Daoy (cell line): ENCODE measurements around the genes PPP1R14A and YIF1B.

GRCh38 chr19:37865116-37865512, 41.3 kb downstream of the WDR87 start:
- RAMPAGE, long total RNA: no peak

DNA sequence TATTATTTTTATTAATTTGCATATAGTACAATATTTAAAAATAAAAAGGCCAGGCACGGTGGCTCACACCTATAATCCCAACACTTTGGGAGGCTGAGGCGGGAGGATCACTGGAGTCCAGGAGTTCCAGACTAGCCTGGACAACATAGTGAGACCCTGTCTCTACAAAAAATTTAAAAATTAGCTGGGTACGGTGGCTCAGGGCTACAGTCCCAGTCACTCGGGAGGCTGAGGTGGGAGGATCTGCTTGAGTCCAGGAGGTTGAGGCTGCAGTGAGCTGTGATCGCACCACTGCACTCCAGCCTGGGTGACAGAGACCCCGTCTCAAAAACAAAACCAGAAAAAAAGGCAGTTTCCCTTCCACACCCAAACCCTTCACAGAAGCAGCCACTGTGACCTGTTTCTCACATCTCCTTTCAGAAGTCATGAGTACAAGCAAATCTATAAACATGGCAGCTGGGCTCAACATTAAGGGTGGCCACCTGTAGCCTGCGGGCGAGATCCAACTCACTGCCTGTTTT, 71.7 kb downstream of the SIPA1L3 start:
- RAMPAGE, long total RNA: no peak

- RAMPAGE, long total RNA: no peak
These were observed 96.4 kb downstream of the SIPA1L3 start for GRCh38 chr19:38002972-38004239.

DNA sequence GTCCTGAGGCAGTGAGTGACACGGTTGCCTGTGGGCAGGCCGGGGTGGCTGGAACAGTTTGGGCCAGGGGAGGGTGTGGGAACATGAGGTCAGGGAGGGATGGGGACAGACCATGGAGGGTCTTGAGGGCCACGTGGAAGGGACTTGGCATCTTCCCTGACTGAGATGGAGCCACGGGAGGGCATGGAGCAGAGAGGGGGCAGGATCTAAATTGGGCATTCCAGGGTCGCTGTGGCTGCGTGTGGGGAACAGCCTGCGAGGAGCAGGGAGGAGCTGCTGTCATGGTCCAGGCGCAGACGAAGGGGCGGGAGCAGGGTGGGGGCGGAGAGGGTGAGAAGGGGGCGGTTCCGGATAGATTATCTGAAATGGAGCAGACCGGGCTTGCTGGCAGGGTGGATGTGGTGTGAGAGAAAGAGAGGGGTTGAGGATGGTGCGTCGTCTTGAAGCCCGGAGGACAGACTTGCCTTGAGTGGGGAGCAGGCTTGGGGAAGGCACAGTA, 40.9 kb downstream of the DPF1 start:
- RAMPAGE, long total RNA: no peak

- RAMPAGE, long total RNA: no peak
These were observed 38.6 kb downstream of the DPF1 start for GRCh38 chr19:38185315-38185909.

- RAMPAGE, long total RNA: no peak
These were observed 1.6 kb downstream of the DPF1 start for GRCh38 chr19:38222300-38222937.

DNA sequence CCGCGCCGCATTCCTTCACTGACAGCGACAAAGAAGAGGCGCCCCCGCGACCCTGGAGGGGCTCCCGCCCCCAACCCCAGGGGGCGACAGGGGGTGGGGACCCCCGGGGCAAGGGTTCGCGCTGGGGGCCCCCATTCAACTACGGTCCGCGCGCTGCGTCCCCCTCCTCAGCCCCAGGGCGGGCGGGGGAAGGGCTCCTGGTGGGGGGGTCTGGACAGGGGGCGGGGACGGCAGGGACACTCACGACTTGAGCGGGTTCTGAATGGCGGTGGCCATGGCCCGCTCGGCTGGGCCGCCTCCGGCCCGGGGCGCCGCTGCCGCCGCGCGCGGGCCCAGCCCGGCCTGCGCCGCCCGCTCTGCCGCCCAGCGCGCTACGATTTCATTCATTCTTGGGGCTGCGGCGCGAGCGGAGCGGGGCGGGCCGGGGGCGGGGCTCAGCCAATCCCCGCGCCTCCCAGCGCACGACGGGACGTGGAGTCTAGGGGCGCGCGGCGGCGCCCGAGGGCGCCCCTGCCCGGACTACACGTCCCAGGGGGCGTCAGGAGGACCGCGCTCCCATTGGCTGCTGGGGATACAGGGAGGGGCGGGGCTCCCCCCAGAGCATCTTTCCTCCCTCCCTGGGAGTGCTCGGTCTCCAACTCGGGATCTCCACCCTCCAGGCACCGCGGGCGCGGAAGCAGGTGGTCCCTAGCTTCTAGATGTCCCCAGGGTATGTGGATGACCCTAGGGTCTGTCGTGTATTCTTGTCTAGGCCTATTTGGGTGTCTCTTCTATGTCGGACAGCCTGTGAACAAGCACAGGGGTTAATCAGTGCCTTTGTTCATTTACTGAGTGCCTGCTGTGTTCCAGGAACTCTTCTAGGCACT, 5.5 kb upstream of the DPF1 start:
- RAMPAGE, long total RNA: no peak

GRCh38 chr19:38256081-38256865, at the start of gene PPP1R14A:
PPP1R14A (minus strand) TSS chr19:38256374.
- RAMPAGE, long total RNA: no peak

GRCh38 chr19:38265421-38266042, 1.2 kb downstream of the SPINT2 start:
- RAMPAGE, long total RNA: no peak

GRCh38 chr19:38315247-38316371, at the start of gene YIF1B:
YIF1B (minus strand) TSS chr19:38315947.
- RAMPAGE, long total RNA: start-site peak on the minus strand at chr19:38315763-38315826, 44 and 18 reads in 2 replicates; start-site peak on the minus strand at chr19:38315928-38315952, 36 and 37 reads in 2 replicates

DNA sequence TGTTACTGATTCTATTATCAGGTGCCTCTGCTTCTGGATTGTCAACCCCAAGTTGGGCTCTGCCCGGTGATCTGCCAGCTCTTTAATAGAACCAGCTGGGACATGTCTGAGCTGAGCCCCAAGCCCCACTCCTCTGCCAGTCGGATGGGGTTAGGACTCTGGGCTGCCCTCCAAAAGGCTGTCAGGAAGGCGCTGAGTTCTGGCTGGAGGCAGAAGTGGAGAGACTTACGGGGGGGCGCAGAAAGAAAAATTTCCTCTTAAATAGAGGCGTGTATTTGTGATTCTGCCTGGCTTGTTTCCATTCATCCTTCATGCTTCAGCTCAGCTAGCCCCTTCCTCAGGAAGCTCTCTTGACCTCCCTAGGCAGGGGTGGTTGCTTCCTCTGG, 1.0 kb upstream of the KCNK6 start:
- RAMPAGE, long total RNA: no peak

GRCh38 chr19:38389031-38390282, 960 bp downstream of the SPRED3 start:
- RAMPAGE, long total RNA: no peak

DNA sequence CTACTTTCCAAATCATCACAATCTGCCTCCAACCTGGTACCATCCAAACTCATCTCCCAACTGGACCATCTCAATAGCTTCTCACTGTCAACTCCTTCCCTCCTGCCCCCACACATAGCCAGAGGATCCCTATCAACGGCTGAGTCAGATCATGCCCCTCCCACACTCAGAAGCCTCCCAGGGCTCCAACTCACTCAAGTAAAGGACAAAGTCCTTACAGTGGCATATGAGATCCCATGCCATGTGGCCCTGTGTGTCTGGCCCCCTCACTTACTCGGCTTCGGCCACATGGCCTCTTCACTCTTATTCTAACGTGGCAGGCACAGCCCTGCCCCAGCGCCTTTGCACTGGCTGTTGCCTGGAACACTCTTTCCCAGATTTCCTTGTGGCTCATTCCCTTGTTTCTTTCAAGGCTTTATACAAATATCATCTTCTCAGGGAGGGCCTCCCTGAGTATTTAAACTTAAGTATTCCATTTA, 4.3 kb downstream of the SPRED3 start:
- RAMPAGE, long total RNA: no peak

DNA sequence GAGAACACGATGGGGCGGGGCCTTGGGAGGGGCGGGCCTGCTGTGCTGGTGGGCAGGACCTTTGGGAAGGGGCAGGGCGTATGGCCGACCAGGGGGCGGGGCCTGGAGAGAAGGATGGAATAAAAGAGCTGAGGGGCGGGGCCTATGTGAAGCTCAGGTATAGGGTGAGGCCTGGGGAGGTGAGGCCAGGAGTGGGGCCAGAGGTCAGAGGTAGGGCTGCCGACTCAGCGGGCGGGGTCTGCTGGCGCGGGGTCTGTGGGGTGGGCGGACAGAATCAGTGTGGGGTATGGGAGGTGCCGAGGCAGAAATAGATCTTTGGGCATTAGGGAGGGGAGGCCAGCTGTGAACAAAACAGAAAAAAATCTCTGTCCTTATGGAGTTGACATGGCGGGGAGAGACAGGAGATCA, 19.7 kb downstream of the RYR1 start:
- RAMPAGE, long total RNA: no peak

DNA sequence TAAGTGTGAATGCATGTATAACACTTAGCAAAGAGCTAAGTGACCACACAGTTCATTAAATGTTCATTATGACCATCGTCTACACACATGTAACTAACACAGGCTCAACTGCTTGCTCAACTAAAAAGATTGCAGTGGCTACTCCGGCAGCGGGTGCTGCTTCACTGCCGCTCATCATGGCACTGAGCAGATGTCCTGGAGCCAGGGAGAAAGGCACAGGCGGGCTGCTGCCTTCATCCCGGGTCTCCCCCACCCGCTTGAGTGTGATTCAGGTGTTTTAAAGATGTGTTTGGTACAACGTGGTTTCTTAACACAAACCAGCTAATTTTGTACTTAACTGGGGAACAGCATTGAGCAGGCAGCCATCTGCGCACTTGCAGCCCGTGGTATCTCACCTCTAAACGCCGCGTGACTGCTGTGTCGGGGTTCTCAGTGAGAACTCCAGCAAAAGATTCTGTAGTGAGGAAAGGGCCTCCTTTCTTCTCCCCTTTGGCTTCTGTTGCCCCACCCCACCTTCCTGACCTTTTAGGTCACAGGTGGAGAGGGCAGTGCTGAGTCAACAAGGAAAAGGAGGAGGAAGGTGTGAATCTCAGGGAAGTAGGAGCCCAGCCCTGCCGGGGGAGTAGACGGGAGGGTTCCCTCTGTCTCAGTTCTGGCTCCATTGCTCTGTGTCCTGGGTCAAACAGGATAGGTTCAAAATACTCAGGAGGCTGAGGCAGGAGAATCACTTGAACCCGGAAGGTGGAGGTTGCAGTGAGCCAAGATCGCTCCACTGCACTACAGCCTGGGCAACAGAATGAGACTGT, 11.6 kb upstream of the ACTN4 start:
- RAMPAGE, long total RNA: no peak

DNA sequence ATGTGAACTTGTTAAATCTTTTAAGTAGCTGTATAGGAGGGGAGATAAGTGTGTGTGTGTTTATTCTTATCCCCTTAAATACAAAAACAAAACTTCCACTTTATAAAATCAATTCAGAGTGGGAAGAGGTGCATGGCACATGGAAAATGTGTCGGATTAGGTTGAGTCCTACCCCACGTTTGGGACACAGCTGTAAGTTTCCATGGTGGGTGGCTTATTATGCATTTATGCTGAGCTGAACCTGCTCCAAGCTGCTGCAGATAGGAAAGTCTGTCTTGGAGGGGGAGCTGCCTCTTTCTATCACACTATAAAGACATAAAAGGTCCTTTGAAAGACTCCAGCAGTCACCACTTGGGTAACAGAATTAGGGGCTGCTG, 15.1 kb downstream of the ACTN4 start:
- RAMPAGE, long total RNA: no peak

DNA sequence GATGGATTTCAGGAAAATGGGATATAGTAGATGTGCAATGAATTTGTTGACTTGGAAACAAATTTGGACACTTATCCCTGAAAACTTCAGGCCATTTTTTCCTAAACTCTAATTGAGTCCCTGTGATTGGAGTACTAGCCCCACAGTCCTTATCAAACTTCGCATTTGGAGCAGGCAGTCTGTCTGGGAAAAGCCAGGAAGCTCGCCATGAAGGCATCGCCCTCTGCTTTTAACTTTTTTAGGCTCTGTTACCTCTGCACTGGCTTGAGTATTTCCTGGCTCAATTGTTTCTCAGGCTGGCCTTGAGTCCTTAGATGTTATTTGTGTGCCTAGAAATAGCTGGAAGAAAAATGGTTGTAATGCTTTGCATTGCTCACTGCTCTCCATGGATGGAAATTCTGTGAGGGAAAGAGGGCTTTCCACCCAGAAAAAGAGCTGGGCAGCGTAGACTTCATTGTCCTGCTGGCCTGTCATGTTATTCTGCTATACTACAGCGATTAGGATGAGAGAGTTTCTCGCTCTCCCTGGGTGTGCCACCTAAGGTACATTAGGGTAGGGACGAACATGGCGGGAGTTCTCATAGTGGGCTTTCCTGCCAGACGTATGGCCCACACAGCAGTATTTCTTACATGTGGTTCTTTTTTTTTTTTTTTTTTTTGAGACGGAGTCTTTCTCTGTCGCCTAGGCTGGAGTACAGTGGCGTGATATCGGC, 24.3 kb downstream of the ACTN4 start:
- RAMPAGE, long total RNA: no peak

- RAMPAGE, long total RNA: no peak
These were observed 34.8 kb downstream of the ACTN4 start for GRCh38 chr19:38682006-38682805.

DNA sequence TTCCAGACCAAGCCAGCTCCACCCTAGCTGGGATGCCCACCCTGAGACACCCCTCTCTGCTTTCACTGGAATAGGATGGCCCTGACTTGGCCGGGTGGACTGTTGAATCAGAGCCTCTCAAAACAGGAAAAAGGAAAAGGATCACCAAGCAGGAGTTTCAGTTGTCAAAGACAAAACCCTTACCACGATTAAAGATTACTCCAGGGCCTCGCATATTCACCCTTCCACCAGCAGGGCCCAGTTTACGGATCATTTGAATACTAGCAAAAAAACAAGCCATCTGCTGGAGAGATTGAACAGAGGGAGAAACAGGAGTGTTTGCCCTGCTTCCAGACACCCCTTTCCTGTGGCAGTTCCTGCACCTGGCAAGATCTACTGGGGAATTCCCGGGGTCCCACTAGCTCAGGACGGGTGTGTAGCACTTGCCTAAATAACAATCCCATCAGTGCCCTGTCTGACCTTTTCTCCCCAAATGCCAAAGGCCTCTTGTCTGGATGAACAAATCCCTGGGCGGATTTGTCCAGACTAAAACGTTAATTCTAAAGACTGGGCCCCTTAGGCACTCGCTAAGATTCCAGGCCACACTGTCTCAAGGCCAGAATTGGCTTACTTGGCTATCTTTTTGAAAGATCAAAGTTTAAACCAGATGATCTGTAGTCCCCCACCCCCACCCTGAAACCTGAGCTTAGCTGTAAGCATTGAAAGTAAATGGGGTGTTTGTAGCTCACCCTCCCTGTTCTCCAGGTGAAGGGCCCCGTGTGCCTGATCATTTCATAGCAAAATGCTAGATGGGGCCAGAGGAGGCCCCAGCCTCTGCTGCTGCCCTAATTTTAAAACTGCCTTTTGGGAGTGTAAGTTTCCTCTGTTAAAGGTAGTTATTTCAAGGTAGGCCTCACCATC, 38.5 kb downstream of the ACTN4 start:
- RAMPAGE, long total RNA: no peak

DNA sequence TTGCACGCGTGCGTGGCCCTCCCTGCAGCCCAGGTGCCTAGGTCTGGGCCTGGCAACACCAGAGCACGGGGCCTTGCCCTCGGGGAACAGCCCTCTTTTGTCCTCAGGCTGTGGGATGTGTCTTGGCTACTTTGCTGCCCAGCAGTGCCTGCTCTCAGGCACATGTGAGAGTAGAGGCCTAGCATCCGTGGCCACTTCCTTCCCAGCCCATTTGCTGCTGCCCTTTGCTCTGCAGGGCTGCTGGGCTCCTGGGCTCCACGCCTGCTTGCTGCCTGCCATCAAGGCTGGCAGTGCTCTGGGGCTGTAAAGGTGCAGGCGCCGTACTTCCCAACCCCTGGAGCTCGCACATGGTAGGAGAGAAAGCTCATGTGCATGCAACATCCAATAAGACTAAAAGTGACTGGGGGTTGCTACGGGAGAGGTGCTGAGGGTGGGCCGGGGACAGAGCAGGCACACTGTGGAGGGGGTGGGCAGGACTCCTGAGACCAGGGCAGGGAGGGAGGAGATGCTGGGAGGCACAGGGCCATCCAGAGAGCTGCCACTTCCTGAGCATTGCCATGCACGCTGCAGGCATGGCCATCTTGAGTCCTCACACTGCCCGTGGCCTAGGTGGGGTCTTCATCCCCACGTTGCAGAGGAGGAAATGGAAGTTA, 46.5 kb downstream of the CAPN12 start:
- RAMPAGE, long total RNA: no peak